Frontal cortex (tissue), 2 donors: ENCODE results near the genes TBATA, PCBD1 and CDH23.

- RAMPAGE, long total RNA: no peak
Observed at GRCh38 chr10:70458017-70458912, 16.8 kb upstream of the NODAL start.

- RAMPAGE, long total RNA: no peak
Observed at GRCh38 chr10:70596823-70597341, 5.7 kb downstream of the PRF1 start.

GRCh38 chr10:70742376-70743039 lies 42.7 kb downstream of the TBATA start:
- RAMPAGE, long total RNA: no peak

DNA sequence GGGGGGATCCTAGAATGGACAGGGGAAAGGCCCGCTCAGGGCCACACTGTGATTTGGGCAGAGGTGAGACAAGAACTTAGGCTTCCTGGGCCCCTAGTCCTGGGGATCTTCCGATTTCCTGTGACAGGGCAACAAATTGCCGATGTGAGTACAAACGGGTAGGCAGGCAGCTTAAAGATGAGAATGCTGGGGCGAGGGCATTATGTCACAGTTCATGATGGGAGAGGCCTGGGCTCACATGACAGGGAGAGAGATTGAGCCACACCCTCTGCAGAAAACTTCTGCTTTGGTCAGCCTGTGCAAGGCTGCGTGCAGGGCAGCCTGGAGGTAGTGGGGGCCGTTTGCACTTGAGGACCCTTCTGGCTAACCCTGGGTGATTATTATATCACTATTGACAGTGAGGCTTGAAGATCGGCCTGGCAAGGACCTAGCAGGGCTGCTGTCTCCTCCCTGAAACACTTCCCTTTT lies 5.2 kb downstream of the TBATA start:
- RAMPAGE, long total RNA: no peak

DNA sequence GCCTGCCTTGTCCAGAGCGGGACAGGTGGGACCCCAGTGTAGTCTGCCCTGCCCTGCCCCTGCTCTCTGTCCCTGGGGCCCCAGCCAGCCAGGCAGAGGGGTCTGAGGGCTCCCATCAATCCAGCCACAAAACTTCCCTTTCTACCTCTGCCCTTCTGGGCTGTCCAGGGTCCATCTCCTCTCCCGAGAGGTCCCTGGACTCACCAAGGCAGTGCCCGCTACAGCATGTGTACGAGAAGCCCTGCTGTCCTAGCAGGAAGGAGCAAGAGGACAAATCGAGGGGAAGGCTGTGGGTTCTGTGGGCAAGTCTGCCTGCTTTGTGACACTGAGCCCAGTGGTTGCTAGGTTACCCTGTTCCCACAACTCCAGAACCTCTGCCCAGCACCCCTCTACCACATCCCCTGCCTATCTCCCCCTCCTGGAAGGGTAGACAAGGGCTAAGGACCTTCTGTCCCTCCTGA lies at the start of gene TBATA:
TSS of gene TBATA (minus strand) at position 297 of the 461 bp plus-strand sequence.
- RAMPAGE, long total RNA: no peak

DNA sequence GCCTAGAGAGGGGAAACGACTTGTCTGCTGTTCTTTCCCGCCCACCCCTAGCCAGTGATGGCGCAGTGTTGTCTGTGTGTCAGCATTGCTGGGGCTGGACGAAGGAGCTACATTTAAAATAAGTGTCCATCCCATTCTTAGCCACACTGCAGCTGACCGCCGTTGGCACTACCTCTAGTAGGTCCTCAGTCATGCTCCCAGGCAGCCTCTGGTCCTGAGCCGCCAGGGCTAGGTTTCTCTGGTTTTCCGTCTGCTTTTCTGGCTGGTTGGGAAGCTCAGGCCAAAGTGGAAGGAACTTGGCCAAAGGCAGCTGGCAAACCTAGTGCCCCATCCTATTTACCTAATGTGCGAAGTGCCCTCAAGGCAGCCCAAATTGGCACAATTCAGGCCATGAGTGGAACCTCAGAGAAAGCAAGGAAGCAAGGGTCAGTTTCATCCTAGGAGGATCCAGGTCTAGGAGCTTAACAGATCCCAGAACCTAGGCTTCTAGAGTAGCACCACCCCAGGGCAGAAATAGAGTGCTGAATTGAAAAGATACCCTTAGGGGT lies 1.8 kb downstream of the PCBD1 start:
- RAMPAGE, long total RNA: no peak

DNA sequence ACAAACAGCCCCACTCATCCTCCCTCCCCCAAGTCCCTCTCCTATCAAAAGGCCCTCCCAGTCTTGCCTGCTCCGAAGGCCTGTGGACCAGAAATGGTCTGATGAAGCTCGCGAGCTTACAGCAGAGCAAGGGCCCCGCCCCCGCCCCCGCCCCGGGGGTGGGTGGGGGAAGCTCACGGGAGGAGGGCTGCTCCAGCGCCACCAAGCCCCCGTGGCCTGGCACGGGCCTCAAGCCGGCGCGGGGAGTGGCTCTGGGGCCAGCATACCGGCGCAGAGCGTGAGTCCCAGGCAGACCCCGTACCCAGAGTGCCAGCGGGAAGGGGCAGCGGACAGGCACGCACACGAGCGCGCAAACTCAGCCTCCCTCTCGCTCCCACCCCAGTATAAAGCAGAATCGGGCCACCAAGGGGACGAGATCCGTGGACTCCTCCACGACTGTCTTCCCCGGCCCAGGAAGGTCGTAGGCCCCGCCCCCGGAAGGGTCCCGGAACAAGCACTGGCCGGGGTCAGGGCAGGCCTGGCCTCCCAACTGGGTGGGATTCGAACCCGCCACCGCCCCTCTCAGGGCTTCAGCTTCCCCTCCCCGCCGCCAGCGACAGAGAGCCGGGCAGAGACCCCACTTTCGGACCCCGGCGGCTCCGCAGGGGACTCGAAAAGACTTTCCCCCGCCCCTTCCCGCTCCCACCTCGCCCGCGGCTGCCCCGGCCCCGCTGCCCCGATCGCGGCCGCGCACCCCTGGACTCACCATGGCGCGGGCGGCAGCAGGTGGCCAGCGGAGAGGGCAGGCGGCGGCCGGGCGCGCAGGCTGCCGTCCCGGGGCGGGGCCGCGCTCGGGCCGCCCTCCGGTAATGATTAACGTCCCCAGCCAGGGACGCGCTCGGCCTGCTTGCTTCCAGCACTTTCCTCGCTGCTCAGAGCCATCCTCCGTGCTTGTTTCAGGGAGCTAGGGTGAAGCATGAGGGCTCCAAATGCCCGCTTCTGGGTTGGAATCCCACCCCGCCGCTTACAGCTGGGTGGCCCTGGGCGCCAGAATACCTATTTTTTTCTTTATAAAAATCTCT lies at the start of gene PCBD1:
TSS of gene PCBD1 (minus strand) at position 780 of the 1,061 bp plus-strand sequence.
- RAMPAGE, long total RNA: no peak

GRCh38 chr10:71248945-71249452 lies 36.6 kb downstream of the UNC5B start:
- RAMPAGE, long total RNA: no peak

DNA sequence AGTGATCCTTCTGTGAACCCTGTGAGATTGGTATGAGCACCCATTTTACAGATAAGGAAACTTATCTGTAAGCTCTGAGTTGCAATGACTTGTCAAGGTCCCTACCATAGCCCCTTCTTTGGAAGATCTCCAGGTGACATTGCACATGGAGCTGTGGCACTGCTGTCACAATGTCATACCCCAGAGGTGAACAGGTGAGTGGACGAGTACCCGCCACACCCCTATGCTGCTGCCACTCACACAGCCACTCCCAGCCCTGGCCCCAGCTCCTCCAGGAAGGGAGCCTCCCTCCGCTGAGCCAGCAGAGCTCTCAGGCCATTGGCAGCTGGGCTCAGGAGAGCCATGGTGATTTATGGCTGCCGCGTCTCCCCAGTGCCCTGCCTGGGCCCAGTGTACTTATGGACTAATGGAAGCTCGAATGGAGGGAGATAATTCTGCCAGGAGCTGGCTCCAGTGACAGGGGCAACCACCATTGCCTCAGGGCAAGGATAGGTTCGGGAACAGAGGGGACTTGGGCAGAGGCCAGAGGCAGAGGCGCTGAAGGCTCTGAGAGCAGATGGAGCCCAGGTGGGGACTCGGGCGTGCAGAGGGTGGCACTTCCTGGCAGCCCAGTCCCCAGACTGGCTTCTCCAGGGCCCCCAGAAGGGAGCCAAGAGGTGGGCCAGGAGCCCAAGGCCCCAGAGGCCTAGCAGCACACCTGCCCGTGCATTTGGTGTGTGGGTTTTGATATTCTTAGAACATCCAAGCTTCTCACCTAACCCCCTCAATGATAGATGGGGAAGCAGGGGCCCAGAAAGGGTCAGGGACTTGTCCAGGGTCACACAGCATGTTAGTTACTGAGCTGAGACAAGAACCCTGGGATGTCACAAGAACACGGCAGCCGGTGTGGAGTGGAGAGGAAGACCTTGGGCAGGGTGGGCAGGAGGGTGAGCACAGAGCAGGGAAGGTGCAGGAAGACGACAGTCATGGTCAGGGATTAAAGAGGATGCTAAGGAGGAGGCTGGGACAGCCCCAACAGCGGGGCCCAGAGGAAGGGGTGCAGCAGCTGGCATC lies 44.0 kb downstream of the UNC5B start:
- RAMPAGE, long total RNA: no peak

DNA sequence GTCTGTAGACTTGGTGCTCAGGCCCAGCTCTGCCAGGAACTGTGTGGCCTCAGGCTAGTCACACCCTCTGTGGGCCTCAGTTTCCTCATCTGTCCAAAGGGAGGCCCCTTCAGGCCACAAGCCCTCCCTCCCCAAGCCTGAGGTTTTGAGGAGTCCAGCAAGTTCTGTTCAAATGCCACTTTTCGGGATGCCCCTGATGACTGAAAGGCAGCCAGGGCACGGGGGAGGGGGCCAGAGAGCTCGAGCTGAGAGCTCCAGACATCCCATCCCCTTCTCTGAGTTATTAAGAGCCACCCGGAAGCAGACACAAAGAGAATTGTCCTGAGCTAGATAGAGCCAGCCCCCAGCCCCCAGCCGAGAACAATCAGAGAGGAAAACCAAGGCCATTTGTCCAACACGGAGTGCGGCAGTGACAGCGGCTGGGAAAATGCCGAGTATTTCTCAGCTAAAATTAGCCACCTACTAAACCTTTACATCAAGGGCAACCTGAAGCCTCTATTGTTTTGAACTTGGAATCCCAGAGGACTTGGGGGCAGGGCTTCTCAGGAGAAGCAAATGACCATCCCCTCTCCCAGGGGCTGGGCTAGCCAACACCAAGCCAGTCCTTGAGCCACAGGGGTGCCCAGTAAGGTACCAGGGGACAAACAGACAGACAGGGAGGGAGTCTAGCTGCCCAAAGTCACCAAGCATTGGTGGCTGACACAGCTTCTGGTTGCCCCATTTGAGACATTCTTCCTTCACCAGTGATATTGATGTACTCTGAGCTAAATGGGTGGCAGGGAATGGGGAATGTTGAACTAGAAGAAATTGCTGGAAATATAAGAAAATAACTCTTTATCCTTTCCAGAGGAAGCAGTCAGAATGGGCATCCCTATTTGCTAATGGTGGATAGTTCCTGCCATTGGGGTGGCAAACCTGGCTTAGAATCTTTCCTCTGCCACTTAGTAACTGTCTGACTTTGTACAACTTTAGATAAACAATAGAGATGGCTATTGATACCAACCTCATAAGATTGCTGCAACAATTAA lies 51.2 kb downstream of the UNC5B start:
- RAMPAGE, long total RNA: no peak

GRCh38 chr10:71279708-71280197 lies 39.3 kb upstream of the SLC29A3 start:
- RAMPAGE, long total RNA: no peak

- RAMPAGE, long total RNA: no peak
Observed at GRCh38 chr10:71302961-71303542, 16.0 kb upstream of the SLC29A3 start.

DNA sequence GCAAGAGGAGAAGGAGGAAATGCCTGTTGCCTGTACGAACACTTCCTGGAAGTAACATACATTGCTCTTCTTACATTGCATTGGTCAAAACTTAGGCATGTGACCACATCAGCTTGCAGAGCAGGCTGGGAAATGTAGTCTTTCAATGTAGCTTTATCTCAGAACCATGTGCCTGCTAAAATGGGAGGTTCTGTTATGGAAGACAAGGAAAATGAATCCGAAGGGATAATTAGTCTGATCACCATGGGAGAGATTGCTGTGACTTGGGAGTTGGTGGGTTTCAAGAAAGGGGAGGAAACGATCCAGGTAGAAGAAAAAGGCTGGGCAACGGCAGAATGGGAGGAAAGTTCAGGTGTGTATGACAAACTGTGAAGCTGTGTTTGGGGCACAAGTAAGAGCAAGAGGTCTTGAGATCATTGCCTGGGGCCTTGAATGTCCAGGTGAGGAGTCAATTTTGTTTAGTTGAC lies 4.5 kb downstream of the SLC29A3 start:
- RAMPAGE, long total RNA: no peak

- RAMPAGE, long total RNA: no peak
Observed at GRCh38 chr10:71343134-71343912, 24.3 kb downstream of the SLC29A3 start.

DNA sequence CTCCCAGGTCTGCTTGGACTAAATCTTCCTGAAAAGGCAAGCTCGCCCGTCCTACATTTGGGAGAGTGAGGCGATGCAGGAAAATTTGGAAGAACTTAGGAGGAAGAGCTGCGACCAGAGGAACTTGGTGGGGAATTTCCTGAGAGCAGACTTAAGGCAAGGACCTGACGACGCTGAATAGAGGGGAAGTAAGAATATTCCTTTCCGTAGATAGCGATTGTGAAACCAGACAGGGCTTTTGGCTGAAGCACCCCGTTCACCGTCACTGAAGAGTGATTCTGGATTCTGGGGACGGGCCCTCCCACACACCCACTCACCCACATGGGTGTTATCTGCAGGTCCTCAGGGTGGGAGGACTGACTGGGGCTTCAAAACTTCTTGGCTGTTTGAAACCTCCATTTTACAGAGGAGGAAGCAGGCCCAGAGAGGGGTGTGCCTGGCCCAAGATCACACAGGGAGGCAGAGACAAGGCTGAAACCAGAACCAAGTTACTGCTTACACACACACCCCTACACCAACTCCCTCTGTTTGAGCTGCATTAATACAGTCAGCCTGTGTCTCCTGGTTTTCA lies 37.3 kb upstream of the CDH23 start:
- RAMPAGE, long total RNA: no peak

DNA sequence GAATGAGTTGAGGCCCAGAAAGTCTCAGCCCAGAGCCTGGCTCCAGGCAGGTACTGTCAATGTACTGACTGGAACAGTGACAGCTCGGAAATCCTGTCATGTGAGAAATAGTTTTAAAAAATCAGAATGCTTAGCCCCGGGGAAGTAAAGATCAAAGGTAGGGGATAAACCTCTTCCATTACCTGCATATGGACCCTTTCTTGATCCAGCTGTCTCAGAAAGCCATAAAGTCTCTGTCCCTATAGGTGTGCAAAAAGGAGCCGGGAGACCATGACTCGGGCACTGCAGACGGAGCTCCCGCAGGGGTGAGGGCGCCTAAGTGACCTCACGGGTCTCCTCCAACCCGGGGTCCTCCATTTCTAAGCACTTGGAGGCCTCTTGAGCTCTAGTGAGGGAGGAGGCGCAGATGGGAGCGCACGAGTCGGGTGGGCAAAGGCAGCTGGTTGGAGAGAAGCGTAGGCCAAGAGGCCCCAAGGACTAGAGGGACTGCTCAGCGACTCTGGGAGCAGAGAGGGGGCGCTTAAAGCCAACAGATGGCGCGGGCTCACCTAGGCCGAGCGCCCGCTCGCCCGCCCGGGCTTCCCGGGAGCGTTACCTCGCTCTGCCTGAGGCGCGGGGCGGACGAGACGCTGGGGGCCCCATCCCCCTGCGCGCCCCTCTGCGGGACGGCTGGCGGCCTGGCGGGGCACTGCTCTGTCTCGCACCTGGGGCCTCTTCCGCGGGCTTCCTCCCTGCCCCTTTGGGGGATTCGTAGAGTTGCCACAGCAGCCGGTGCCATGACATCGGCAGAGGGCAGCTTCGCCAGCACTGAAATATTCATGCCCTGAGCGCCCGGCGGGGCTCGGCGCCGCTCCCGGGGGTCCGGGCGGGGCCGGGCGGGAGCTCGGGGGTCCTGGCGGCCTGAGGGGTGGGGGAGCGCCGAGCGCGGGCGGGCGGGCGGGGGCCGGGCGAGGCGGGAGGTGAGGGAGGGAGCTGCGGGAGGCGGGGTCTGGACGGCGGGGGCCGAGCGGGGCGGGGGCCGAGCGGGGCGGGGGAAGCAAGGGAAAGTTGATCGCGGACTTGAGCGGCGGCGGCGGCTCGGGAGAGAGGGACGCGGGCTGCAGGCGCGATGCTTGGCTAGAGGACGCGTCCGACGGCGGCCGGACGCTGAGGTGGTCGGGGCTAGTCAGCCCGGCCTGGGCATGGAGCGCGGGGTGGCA lies at the start of gene CDH23:
TSS of gene CDH23 (plus strand) at position 1,050 of the 1,199 bp plus-strand sequence.
- RAMPAGE, long total RNA: no peak

DNA sequence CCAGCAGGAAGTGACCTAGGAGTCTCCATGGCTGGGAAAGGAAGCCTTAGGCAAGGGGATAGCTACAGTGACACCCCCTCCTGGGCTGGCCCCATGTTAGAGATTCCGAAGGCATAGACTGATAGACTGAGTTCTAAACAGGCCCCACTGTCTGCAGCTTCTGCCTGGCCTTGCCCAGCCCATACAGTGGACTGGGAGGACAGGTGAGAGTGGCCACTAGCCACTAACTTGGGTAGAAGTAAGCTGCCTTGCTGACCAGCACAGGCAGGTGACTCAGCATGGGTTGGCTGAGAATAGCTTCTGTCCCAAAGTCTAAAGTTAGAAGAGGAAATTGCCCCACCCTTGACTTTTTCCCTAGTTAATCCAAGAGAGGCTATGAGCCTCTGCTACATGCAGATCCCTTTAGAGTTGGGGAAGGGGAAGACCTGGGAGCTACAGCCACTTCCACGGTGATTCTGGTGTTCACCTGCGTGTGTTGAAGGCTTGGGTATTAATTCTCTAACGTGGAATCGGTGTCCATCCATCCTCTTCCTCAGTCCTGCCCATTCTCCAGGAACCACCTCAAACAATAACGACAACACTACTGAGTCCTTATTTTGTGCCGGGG lies 106.1 kb downstream of the C10orf105 start:
- RAMPAGE, long total RNA: no peak

- RAMPAGE, long total RNA: no peak
Observed at GRCh38 chr10:71616903-71617540, 102.6 kb downstream of the C10orf105 start.

GRCh38 chr10:71661904-71662443 lies 57.6 kb downstream of the C10orf105 start:
- RAMPAGE, long total RNA: no peak

DNA sequence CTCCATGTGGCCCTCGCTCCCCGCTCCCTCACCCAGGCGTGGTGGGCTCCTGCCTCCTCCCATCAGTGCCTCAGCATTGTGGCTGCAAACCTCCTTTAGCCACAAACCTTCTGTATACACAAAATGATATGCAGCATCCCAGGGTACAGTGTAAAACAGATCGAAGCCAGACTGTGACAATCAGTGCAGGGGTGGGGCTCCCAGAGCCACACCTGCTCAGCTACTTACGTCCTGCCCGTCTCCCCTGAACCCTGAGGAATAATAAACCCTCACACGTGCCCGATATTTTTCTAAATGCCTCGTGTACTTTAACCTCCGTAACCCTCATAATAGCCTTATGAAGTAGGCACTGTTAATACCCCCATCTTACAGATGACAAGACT lies 7.2 kb upstream of the C10orf105 start:
- RAMPAGE, long total RNA: no peak